Kidney epithelial cell (primary cell): ENCODE results near the gene ARL14EPL.

DNA sequence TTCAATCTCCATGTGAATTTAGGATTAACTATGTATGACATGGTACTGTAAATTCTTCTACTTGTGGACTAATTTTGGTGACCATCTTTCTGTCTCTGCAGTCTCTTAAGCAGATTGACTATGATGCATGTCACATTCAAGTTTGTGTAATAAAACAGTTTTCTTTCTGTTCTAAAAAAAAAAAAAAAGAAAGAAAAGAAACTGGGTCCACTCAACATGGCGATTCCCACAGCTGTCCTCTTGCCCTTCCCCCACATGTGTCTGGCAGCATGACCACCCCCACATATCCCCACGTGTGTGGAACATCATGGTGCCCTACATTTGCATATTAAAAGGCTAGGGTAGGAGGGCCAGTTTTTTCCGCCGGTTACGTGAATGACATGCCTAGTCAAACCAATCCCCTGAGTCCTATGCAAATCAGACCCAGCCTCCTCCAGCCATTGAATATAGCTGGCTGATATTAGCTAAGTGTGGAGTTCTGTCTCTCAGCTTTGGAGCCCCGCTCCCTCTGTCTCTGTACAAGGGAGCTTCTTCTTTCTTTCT lies 32.9 kb upstream of the CCDC112 start:
- RAMPAGE, long total RNA: no peak
- RRBS: no CpG with 5 or more reads among the region's 6 CpGs

GRCh38 chr5:115377265-115378005 lies 81.0 kb upstream of the CCDC112 start:
- RAMPAGE, long total RNA: no peak
- RRBS: no CpG with 5 or more reads among the region's 4 CpGs

- RAMPAGE, long total RNA: no peak
- RRBS: no CpG with 5 or more reads among the region's 6 CpGs
Measured at GRCh38 chr5:115457970-115458722, 86.4 kb downstream of the FEM1C start.

GRCh38 chr5:115460279-115461036 lies 84.1 kb downstream of the FEM1C start:
- RAMPAGE, long total RNA: no peak
- RRBS: no CpG with 5 or more reads among the region's 4 CpGs

DNA sequence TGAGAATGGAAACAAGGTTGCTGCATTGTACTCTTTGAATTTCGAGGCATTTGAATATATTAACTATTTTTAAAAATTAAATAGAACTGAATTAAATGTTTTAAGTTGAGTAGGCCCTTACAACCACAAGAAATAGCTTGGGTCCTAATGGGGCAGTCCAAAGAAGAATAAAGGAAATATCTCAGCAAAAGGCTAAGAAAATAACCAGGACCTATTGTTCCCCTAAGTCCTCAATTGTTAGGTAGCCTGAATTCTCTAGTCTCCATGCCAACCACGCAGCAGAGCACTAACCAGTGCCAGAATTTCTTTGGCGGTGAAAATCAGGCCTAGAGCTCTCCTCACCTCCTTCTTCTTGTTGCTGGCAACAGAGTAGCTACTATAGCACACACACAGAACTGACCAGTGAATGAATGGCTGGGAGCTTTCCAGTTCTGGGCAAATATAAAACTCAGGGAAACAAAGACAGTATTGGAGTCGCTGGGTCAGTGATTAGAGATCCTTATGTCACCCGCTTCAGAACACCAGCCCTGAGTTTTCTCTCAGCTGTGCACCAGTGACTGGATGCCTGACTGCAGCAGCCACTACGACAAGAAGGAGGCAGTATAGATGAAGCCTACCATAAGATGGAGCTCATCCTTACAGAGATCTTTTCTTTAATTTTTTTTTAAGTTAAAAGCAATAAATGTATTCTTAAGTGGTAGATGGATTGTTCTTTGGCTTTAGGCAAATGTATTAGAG lies 26.8 kb upstream of the FEM1C start:
- RAMPAGE, long total RNA: no peak
- RRBS: no CpG with 5 or more reads among the region's 6 CpGs

- RAMPAGE, long total RNA: no peak
- RRBS: no CpG with 5 or more reads among the region's 5 CpGs
Measured at GRCh38 chr5:115623541-115624124, 2.2 kb downstream of the TMED7 start.

GRCh38 chr5:115708325-115708920 lies 82.6 kb upstream of the TMED7 start:
- RAMPAGE, long total RNA: no peak
- RRBS: no CpG with 5 or more reads among the region's 3 CpGs

DNA sequence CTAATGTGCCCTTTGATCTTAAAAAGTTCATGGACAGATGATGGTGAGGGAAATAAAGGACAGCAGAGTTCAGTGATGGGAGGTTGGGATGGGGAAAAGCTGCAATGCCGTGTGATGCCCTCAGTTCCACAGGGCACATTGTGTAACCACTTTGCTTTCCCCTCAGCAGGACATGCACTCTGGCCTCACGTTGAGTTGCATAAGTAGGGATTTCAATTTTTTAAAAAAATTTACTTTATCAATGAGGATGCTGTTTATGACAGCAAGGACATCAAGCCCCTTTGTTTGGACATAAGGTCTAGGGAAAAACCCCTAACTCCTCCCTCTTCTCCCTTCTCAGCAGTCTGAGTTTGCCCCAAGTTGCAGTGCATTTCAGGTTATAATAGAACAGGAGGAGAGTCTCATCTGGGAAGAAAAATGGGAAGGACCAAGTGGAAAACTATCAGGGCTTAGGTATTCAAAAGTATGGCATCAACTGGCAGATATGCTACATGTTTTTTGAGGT lies 83.1 kb upstream of the TMED7 start:
- RAMPAGE, long total RNA: no peak
- RRBS: no CpG with 5 or more reads among the region's 2 CpGs

DNA sequence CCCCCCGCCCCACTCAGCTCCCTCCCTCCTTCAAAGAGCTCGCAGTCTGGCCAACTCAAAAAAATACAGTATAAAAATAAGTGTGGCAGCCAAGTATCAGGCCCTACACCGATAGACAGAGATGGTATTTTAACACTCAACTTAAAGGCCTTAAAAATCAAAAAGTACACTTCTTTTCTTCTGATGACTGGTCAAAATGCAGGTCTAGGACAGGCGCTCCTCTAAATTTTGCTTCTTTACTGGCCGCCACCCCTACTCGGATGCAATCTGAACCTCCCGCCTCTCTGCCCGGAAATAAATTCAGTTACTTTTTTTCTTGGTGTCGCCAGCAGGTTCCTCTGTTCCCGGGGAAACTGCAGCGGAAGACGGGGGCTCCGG lies 294 bp downstream of the ATG12 start:
- RAMPAGE, long total RNA: no peak
- RRBS: 0% methylated on average over 2 of the region's 13 CpGs

DNA sequence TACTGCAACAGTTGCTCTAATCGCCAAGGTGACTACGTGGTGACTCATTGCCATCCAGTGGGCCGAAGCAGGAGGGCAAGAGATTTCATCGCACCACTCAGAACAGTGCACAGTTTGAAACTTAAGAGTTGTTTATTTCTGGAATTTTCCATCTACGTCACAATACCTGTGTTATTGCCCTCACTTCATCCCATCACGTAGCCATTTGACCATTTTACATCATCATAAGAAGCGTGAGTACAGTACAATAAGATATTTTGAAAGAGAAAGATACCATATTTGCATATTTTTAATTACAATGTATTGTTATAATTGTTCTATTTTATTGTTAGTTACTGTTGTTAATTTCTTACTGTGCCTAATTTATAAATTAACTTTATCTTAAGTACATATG lies at the start of gene ARL14EPL:
Gene ARL14EPL, plus strand, starts transcription at position 200 of the 394 bp plus-strand sequence.
- RAMPAGE, long total RNA: no peak
- RRBS: no CpG with 5 or more reads among the region's 7 CpGs

- RAMPAGE, long total RNA: no peak
- RRBS: no CpG with 5 or more reads among the region's 7 CpGs
Measured at GRCh38 chr5:116166273-116166924, 81.6 kb downstream of the COMMD10 start.

DNA sequence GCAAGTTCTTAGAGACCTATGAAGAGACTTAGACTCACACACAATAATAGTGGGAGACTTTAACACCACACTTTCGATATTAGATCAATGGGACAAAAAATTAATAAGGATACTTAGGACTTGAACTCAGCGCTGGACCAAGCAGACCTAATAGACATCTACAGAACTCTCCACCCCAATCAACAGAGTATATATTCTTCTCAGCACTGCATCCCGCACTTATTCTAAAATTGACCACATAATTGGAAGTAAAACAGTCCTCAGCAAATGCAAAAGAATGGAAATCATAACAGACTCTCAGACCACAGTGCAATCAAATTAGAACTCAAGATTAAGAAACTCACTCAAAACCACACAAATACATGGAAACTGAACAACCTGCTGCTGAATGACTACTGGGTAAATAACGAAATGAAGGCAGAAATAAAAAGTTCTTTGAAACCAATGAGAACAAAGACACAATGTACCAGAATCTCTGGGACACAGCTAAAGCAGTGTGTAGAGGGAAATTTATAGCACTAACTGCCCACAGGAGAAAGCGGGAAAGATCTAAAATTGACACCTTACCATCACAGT lies 83.6 kb downstream of the COMMD10 start:
- RAMPAGE, long total RNA: no peak
- RRBS: no CpG with 5 or more reads among the region's 5 CpGs

- RAMPAGE, long total RNA: no peak
- RRBS: no CpG with 5 or more reads among the region's 4 CpGs
Measured at GRCh38 chr5:116303659-116304203, 218.9 kb downstream of the COMMD10 start.

GRCh38 chr5:118837383-118838279 lies 150.7 kb downstream of the DTWD2 start:
- RAMPAGE, long total RNA: no peak
- RRBS: no CpG with 5 or more reads among the region's 2 CpGs

DNA sequence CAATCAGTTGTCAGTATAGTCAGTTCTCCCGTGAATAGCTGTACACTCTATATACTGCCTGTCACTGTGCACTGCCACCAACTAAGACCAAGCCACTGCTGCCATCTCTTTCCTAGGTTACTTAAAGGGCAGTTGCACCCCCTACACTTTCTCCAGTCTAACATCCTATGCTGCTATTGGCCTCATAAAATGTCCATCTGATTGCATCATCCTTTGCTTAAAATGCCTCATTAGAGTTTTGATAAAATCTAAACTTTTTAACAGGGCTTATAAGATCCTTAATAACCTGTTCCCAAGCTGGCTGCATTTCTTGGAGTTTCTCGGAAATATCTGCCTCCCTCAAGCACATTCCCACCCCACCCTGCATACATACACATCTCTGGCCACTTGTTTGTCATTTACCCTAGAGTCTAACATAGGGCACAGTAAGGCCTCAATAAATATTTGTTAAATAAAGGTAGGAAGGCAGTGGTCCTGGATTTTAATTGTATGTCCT lies 32.7 kb upstream of the TNFAIP8 start:
- RAMPAGE, long total RNA: no peak
- RRBS: no CpG with 5 or more reads among the region's 2 CpGs

- RAMPAGE, long total RNA: no peak
- RRBS: no CpG with 5 or more reads among the region's 18 CpGs
Measured at GRCh38 chr5:119329602-119330979, 25.7 kb upstream of the TNFAIP8 start.

DNA sequence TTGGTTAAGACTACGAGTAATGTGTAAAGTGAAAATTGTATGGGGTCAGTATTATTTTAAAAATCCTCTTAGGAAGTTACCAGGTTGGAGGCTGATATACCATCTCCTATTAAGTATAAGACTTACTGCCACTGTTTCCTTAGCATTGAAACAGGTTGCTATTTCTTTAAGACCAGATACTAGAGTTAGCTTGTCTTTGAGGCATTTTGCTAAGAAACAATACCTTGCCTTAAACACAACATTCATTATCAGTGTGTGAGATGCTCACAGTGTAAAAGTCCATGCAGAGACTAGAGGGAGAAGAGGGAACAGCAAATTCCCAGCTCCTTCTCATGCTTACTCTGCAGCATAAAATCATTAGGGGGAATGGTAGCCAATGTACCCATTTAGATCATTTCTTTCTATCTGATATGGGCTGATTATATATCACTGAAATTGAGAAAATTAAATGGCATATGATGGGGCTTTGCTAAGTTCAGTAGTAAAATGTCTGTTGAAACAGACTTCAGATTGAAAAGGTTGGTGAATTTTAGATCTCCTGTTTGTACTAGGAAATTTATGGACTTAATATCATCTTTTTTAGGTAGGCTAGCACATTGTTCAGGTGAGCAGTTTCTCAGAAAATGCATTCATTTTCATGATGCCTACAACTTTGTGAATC lies 8.8 kb upstream of the TNFAIP8 start:
- RAMPAGE, long total RNA: no peak
- RRBS: no CpG with 5 or more reads among the region's 1 CpG

GRCh38 chr5:119418707-119419236 lies 33.5 kb upstream of the HSD17B4 start:
- RAMPAGE, long total RNA: no peak
- RRBS: no CpG with 5 or more reads among the region's 1 CpG

GRCh38 chr5:119511328-119511877 lies 59.1 kb downstream of the HSD17B4 start:
- RAMPAGE, long total RNA: no peak
- RRBS: no CpG with 5 or more reads among the region's 3 CpGs

DNA sequence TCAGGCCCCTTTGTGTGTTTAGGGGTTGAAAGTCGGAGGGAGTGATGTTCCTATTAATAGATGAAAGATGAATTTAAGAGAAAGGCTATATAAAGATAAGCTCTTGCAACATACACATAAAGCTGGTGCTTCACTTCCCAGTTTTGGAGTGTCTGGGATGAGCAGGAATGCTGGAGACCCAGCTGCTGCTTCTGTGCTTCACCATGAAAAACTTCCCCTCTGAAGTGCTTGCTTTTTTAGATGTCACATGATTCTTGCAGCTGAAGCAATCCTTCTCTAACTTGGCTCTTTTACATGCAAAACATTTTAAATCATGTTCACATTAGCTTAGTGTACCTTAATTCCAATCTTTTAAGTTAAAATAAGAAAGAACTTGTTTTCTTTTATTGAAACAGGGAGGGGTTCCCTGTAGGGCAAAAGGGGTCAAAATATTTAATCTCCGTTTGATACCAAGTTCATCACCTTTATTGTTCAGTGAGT lies 19.6 kb upstream of the SNCAIP start:
- RAMPAGE, long total RNA: no peak
- RRBS: no CpG with 5 or more reads among the region's 2 CpGs